Psoas muscle (tissue), 2 donors: ENCODE measurements around the genes RNF20, OR13C4, OR13C8 and NIPSNAP3A.

DNA sequence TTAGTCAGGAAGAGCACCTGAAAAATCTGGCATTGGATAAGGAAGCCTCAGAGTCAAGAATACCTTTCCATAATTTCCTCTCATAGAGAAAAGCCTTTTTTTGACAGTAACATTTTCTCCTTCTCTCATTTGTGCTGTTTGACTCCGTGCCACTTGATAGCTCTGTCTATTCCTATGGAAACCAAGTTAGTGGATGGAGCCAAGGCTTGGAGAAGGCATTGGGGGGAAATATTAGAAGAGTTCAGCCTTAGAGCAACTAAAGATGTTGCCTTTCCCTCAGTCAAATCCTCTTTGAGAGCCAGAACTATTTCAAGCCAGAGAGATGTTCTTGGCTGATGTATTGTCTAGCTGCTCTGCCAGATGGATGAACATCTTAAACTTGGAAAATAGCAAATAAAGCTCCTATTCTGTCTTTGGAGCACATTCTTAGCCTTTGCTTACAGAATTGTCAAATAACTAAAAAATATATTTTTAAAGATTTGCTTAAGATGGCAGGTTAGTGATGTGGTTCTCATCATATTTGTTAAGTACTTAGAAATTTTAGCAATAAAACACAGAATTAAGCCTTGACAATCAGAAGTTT lies 112.5 kb downstream of the INVS start:
- PRO-cap, 2 experiments = no peak in any of the 2 experiments

GRCh38 chr9:101354297-101355007 lies 30.4 kb downstream of the BAAT start:
- PRO-cap, 2 experiments = no peak in any of the 2 experiments

GRCh38 chr9:101431910-101432717 lies 3.5 kb downstream of the ALDOB start:
- PRO-cap, 2 experiments = no peak in any of the 2 experiments

DNA sequence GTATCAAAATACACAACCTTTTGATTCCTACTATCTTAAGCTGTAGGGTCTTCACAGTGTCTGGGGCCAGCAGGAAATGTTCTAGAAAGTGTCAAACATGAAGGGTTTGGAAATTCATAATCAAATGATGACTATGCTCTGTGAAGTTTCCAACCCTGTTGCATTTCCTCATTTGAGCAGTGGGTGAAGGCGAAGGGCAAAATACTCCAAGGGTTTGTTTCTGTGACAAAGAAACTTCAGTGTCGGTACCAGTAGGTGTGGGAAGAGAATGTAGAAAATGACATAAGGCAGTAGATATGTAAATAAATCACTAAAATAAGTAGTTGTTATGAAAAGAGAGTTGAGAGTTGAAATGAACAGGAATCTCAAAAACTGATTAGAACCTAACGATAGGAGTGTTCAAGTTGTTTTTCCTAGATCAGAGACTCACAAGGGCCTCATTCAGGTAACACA lies 542 bp downstream of the ALDOB start:
- PRO-cap, 2 experiments = no peak in any of the 2 experiments

DNA sequence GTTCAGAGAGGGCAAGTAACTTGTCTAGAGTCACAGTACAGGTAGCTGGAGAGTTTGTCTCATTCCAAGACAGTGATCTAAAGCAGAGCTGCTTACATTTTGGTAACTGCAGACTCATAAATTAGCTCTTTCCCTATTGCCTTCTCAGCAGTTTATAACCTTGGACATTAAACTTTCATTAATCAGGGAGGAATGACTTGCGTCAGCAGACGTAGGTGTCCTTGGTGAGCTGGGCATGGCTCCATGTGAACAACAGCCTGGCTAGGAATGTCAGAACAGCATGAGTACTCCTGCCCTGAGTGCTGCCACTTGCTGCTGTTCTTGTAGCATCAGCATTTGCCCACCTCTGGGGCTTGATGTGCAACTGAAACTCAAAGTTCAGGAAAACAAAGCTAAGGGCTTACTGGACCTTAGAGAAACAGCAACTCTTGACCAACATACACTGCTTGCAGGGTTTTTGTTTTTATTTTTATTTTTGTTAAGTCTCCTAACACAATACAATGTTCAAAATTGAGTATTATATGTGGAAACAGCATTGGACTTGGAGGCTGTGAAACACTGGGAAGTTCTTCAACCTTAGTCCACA lies 2.3 kb upstream of the ALDOB start:
- PRO-cap, 2 experiments = no peak in any of the 2 experiments

DNA sequence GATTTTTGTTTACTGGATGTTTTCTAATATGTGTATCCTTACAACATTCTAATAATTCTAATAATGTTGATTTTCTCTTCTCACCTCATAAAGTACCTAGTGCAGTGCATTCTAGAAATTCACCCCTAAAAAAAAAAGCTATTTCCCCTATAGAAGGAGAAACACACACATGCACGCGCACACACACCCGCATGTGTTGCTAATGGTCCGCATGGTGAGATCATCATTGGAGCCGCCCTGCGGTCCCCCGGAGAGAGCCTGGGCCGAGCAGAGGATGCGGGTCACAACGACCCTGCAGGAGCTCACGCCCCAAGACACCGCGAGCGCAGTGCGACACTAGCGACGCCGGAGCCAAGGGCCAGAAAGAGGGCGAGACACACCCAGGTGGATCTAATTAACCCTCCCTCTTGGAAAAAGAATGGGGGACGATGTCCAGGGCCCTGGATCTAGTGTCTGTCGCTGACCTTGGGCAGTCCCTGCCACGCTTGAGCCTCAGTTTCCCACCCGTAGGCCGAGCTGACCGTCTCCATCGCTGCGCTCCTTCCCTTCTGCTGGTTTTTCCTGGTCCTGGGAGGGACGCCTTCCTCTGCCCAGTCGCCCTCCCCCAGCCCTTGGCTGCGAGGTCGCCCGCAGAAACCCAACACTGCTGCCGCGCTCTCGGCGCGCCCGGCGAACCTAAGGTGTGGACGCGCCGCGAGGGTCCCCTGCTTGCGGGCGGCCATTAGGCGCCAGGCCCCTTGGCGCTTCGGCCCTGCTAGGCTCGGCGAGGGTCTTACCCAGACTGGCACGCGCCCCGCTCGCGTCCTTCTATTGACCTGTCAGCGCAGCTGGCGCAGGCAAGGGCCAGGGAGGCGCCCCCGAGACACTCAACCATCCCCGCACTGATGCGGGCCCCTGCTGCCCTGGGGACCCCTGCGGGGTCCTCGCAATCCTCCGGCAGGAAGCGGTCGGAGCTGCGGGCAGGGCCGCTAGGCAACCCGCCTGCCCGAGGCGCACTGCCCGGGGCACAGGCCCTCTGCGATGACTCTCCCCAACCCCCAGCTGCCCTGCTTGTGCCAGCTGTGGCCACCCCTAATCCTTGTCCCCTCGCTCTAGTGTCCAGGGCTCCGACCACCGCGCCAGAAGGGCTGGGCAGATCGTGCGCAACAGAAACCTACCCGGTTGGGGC lies 797 bp downstream of the PGAP4 start:
- PRO-cap, 2 experiments = peak in 2 of 2 experiments; most common plus-strand start position 339 of the sequence (in 2); most common minus-strand start position 543 of the sequence (in 1)

DNA sequence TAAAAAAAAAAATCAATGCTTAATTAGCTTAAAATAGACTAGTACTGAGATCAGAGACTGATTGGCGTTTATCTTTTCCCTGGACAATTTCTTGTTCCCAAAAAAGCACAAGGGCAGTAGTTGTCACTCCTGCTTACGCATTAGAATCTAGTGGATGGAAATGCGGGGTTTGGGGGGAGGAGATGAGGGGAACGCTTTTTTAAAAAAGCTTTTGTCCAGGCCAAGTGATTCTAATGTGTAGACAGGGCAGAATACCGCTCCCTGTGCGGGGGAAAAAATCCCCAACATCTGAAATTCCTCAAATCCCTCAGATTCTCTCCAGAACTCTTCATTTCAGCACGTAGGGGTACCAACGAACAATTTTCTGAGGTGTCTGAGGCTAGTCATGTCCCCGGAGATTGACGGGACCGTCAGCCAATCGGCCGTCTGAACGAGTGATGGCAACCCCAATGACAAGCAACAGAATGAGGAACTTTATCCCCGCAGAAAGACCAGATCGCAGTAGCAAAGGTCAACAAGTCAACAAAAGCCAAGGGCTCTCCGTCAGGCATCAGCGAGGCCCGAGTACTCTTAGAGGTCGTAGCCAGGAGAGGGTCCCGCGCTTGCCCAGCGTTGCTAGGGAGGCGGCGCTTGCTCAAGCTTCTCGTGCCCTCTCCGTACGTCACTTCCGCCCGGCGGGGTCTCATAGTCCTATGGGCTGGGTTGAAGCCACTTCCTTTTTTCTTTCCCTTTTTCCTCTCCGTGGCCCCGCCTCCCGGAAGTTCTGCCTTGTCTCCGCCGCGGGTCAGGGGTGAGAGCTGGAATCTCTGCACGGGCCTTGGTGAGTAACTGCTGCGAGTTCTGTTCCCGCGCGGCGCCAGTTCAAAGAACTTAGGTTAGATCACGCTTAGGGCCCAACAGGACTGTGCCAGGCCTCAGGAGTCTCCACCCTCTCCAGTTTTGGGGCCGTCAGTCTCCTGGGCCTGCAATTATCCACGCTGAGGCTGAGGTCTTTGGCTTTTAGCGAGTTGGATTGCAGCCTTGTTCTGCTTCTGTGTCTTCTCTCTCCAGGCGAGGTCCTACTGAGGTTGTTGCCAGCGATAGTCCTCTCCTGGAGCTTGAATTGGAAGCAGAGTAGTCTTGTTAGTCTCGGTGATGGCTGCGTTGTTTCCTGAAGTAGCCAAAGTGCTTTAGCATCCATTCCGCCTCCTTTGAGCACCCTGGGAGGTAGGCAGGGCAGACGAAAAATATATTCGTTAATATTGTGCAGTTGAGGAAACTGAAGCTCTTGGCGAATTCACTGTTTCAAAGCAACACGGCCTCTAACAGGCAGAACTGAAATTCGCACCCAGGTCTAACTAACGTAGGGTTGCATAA lies at the start of gene RNF20:
Gene RNF20 (plus strand): TSS at position 759 of the 1,356 bp plus-strand sequence.
- PRO-cap, 2 experiments = peak in 2 of 2 experiments; most common plus-strand start position 771 of the sequence (in 2); most common minus-strand start position 400 of the sequence (in 1)

GRCh38 chr9:101723426-101723792 lies 15.0 kb downstream of the GRIN3A start:
- PRO-cap, 2 experiments = no peak in any of the 2 experiments

DNA sequence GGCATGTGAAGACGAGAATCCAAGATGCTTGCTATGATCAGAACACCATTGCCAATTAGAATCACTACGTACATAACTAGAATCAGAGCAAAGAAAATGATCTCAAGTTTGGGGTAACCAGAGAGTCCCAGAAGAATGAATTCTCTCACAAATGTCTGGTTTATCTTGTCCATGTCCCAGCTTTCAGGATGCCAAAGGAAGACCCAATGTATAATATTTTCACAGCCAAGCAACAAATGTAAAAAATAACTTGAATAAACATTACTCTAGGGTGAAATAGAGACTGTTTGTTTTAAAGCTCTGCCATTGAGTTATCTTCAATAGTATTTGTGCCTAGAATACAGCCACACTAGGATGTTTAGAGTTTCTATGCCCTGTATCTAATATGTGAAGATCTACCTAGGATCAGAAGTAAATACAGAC lies at the start of gene OR13C4:
Gene OR13C4 (minus strand): TSS at position 173 of the 423 bp plus-strand sequence.
- PRO-cap, 2 experiments = no peak in any of the 2 experiments

DNA sequence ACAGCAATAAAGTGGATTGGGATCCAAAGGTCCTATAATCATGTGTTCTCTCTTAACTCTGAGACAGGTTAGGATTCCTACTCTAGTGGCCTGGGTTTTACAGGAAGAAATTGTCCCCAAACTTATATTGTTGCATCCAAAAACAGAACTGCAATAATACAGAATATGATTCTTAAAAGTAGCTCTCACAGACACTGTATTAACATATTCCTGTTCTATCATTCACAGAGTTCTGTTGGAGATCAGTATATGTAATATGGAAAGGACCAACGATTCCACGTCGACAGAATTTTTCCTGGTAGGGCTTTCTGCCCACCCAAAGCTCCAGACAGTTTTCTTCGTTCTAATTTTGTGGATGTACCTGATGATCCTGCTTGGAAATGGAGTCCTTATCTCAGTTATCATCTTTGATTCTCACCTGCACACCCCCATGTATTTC lies at the start of gene OR13C8:
Gene OR13C8 (plus strand): TSS at position 257 of the 439 bp plus-strand sequence.
- PRO-cap, 2 experiments = no peak in any of the 2 experiments

DNA sequence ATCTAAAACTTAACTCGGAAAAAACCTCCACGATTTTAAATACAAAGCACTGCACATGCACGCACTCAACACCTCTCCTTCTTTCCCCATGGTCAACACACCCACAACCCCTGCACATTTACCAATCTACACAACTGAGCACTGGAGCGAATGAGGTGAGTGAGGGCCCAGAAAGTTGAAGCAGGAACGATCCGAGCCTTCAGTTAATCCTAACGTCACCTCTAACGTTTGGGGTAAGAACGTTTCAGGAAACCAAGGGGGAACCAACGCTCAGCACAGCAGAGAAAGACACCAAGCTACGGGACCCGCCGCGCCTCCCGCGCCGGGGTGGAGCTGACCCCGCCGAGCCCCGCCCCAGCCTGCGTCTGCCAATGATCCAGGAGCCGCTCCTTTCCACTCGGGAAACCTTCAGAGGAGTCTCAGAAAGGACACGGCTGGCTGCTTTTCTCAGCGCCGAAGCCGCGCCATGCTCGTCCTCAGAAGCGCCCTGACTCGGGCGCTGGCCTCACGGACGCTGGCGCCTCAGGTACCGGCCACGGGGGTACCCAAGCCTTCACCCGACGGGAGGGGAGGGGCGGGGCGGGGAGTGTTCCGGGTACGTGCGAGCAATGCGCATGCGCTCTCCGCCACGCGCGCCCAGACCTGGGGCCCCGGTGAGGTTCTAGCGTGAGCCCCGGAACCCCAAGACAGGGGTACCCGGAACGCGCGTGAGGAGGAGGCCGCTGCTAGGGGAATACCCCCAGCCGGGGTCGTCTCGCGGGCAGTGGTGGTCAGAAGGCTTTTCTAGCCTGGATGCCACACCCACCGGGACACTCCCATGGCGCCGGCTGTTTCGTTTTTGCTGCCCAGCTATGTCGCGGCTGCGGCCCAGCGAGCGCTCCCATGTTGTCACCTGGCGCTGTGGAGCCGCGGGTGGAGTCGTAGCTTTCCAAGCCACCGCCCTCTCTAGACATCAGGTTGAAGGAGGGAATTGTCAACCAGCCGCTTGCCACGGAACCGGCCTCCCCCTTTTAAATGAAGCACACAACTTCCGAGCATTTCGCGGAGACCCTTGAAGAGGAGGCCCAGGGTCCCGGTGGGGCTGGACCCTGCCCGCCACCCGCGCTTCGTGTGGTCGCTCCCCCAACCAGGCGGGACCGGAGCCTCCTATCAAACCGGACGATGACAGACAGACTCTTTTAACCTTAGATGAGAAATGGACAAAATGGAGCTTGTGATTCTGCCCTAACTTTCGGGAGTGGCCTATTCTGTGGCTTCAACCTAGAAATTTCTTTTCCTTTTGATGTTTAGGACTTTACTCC lies at the start of gene NIPSNAP3A:
Gene NIPSNAP3A (plus strand): TSS at position 357 of the 1,301 bp plus-strand sequence.
- PRO-cap, 2 experiments = peak in 2 of 2 experiments; most common plus-strand start position 411 of the sequence (in 2); most common minus-strand start position 321 of the sequence (in 1)

DNA sequence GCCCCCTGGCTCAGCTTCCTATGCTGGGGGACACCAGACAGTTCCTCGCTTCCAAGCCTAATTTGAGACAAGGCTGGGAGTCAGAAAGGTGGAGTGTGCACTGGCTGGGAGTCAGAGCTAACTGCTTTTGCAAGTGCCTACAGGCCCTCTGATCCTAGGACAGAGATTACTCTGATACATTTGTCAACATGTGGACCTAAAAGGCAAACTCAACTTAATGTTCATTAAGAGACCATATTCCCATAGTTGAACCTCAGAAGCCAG lies 80.8 kb downstream of the NIPSNAP3B start:
- PRO-cap, 2 experiments = no peak in any of the 2 experiments

- PRO-cap, 2 experiments = no peak in any of the 2 experiments
These were observed 76.4 kb downstream of the ABCA1 start for GRCh38 chr9:104851444-104852032.

DNA sequence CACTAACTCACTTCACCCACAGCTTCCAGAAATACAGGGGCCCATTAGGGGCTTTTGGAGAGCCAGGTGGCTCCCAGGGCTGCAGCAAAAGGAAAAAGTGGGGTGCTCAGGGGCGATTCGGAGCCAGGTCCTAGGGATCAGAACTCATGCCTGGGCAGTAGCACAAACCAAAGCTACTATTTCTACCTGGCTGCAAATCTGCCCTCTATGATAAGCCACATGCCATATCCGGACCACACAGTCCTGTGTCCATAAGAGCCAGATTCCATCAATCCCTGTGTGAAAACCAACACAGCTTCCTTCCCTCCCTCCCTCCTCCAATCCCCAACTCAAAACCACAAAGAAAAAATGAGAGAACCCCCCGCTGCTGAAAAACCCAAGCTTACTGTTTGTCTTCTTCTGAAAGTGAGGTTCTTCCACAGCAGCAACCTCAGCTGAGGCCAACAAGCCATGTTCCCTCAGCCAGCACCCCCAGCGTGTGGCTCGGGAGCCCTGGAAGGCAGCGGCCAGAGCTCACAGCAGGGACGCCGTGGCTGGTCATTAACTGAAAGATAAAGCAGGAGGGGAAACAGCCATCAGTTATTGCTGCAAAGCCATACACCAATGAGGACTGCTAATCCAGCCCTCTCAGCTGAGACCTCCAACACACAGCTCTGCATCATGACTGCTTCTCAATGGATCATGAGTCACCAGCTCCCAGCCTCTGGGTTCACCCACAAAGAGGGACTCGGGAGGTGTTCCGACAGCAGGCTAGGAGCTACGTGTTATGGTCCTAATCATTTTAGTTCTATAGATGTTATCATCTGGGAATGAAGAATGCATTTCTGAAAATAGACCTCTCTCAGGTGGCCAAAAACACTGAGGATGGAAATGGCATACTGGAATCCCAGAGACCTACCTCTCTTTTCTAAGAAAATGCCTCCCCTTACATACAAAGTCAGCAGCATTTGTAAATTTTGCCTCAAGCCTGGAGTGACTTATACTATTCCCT lies 24.4 kb downstream of the ABCA1 start:
- PRO-cap, 2 experiments = no peak in any of the 2 experiments

DNA sequence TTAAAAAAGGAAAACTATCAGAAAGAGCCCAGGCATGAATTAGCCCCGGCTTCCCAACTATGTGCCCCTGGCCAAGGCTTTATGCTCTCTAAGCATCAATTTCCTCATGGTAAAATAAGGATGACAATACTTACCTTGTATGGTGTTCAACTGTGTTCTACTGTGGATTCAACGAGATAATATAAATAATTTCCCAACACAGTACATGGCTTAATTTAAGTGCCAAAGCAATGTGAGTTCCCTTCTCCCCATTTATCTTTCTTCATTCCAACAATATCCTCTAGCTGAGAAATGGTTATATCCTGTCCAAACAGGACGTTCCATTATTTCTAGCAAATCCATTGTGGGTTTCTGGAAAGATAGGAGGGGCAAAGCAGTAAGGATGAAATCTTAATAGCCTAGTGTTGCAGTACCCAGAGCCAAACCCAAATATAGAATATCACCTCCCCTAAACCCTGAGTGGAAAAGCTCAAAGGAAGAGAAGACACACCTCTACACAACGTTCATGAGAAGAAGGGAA lies 22.0 kb downstream of the ABCA1 start:
- PRO-cap, 2 experiments = no peak in any of the 2 experiments

DNA sequence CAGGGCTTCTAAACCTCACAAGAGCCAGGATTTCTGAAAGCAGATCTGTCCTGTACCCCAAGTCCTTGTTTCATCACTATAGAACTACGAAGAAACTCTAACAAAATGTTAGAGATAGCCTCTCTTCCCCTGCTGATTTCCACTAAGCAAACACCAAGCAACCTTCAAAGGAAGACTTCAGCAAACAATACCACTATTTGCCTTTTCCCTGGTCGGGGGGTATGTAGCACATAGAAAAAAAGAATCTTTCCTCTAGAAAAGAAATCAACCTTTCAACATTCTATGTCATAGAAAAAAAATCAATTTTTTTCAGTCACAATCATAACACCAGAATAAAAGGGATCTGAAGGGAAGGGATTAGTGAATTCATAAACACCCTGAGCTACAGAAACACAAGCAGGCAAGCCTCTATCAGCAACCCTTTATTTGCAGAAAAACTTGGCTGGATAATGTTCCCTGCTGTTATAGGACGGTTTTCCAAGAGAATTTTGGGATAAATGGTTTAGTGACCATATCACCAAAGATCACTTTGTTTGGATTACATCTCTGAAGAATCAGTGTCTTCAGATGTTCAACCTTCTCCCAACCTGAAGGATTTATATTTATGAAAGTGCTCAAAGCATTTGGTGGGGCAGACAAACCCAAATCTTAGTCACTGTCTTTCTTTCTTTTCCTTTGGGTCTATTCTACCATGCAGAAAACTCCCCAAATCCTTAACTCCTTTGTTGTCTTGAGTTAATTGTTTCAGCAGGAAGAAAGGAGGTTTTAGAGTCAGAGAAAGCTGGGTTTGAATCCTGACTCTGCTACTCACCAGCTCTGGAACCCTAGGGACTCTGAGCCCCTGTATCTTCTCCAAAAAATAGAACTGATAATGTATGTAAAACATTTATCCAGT lies 15.2 kb downstream of the ABCA1 start:
- PRO-cap, 2 experiments = no peak in any of the 2 experiments

DNA sequence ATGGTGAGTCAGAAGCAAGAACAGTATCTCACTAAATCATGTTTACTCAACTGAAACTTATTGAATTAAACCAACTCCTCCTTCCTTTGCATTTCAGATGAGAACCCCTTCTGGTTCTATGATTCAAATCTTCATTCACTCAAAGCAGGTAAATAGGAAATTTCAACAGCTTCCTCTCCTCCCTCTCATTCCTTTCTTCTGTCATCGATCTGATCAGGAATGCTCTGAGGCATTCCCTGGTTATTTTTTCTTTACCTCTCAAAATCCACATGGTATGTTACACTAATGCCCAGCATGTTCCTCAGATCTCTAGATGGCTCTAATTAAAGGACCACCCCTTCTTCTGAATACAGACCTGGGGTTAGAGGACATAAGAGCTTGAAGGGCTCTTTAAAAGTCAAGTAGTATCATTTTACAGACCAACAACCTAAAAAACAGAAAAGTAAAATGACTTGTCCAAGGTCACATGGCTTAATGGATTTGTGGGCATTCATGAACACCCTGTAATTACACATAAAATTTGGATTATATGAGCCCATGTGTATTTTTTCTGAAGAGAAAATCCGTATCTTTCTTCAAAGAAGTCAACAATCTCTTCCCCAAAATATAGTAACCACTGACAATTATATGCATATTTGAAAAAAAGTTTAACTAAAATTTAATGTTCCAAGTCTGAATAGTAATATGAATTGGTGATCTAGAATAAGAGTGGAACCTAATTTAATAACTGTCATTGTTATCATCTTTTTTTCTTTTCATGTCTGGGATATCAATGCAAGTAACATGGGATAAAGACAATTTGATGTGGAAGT lies 8.1 kb downstream of the ABCA1 start:
- PRO-cap, 2 experiments = no peak in any of the 2 experiments

GRCh38 chr9:105006963-105007710 lies 79.2 kb upstream of the ABCA1 start:
- PRO-cap, 2 experiments = no peak in any of the 2 experiments

- PRO-cap, 2 experiments = no peak in any of the 2 experiments
These were observed 105.8 kb upstream of the SLC44A1 start for GRCh38 chr9:105138491-105139118.

GRCh38 chr9:105216259-105216727 lies 28.2 kb upstream of the SLC44A1 start:
- PRO-cap, 2 experiments = no peak in any of the 2 experiments